Heart (tissue), 3 donors: ENCODE data around the genes OR11H12, OR4K2, OR4K5, OR4K1, OR11H6 and TTC5.

DNA sequence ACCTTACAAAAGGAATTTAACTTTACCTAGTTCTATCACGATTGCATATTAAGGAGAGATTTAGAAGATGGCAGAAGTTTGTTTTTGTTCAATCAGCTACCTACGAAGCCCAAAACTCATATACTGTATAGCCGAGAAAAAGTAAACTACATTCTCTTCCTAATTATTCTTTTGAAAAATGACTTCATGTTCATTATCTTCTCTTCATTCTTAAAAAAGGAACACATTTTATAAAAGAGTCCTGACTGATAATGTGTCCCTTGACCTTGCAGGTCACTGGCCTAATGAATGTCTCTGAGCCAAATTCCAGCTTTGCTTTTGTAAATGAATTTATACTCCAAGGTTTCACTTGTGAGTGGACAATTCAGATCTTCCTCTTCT, at the start of gene OR11H12:
Gene OR11H12, plus strand, starts transcription at position 252 of the 381 bp plus-strand sequence.
- RAMPAGE, long total RNA, 2 experiments: no peak in any of the 2 experiments

DNA sequence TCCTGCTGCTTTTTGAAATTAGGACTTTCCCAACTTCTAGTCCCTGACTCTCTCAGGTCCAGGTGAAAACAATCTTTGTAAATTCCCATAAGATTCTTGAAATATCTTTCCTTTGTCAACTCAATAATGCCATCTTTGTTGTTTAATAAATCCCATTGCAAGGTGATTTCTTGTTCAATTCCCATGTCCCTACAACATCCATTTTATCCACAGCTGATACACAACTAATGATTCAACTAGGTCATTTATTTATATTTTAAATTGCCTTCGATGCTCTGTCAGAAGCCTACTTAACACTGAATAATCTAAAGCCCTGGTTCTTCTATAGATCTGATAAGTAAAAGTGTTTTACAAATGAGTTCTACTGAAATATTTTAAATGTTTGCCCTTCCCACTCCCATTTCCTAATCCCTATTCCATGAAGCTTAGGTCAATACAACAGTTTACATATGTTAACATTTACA, at the start of gene OR4K2:
Gene OR4K2, plus strand, starts transcription at position 186 of the 464 bp plus-strand sequence.
- RAMPAGE, long total RNA, 2 experiments: no peak in any of the 2 experiments

DNA sequence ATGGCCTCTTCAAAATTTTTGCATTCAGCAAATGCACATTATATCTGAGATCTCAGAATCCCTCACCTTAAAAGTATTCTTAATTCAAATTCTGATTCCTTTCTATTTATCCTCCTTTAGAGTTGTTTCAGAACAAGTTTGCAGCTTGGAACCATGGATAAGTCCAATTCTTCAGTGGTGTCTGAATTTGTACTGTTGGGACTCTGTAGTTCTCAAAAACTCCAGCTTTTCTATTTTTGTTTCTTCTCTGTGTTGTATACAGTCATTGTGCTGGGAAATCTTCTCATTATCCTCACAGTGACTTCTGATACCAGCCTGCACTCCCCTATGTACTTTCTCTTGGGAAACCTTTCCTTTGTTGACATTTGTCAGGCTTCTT, at the start of gene OR4K5:
Gene OR4K5, plus strand, starts transcription at position 154 of the 379 bp plus-strand sequence.
- RAMPAGE, long total RNA, 2 experiments: no peak in any of the 2 experiments

DNA sequence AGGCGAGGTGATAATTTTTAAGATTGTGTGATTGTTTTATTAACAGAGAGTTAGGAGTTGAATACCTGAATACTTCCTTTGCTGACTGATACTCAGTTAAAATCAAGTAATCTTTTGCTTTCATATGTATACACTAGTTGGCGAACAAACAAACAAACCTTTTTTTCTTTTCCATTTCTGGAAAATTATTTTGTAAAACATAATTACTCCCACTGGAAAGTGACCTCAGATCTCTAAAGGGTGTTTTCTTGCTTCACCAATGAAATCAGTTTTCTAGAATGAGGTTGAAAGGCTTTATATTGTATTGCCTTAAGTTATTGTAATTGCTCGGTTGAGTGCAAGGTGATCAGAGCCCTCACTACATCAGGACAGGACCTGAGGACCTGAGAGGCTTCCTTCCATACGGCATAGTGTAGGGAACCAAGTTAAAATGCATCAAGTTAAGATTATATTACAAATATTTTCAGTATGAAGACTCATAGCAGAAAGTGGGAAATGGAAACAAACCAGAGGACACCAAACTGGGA, at the start of gene OR4K1:
Gene OR4K1, plus strand, starts transcription at position 341 of the 527 bp plus-strand sequence.
- RAMPAGE, long total RNA, 2 experiments: no peak in any of the 2 experiments

DNA sequence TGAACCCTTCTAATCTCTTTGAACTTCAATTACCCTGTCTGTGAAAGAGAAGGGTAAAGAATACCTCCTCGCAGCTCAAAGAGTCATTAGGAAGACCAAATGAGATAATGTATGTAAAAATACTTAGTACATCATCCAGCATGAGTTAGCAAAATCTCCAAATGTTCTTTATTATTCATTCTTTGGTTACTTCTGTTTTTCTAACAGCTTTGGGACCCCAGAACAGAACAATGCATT, at the start of gene OR11H6:
Gene OR11H6, plus strand, starts transcription at position 162 of the 237 bp plus-strand sequence.
- RAMPAGE, long total RNA, 2 experiments: no peak in any of the 2 experiments

DNA sequence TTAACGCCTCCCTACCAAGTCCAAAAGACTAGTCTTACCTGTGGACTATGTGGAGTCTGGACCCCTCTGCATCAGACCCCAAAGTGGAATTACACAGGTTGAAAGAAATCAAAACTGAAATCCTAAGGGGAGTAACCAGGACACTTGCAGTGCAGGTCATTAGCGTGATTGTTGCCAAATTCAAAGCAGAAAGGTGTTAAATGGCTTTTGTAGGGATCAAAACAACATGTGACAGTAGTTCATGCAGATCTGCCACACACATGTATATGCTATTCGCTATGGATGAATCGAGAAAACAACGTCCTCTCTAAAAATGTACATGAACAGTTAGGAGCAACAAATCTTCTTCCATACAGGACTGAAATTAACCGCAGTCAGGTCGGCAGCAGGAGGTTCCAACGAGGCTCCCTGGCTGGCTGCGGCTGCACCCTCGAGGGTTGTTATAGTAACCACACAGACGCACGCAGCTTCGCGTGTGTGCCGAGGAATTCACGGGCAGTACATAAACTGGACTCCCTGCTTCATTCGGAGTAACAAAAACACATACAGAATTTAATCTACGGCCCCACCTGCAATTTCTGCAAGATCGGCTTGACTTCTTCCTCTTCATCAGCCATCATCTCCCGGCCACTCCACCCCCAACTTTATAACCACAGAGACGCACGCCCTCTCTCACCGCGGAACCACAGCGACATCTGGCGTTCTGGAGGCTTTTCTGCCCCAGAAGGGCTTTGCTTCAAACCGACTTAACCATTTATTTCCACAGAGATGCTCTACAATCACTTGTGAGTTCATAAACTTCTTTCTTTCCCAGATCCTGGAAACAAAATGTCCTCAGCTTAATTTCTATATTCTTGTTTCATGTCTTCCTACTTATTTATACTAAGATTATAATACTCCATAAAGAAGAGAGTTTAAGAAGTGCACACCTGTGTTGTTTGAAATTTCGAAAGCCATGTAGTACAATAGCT, at the start of gene TTC5:
Gene TTC5, minus strand, starts transcription at position 634 of the 971 bp plus-strand sequence.
- RAMPAGE, long total RNA, 2 experiments: start-site peak on the minus strand in 1 of 2 experiments, centred at position 624 of the sequence, 51 reads per replicate

- RAMPAGE, long total RNA, 2 experiments: no peak in any of the 2 experiments
These were observed 7.7 kb upstream of the TTC5 start for GRCh38 chr14:20313272-20314004.

DNA sequence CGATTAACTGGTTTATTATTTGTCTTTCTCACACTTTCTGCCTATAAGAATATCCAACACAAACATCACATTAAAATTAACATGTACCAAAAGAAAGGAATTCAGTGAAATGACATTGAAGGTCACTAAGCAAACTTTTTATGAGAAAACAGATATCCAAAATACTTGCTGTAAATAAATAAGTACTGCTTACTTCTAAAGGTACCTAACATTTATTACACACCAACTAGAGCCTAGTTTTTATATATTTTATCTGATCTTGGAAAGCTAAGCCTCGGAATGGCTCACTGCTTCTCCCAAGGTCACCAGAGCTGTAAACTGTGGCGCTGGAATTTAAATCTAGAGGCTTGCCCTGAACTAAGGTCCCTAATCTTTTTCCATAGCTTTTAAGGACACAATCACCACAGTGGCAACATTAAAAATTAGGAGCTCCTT, 793 bp downstream of the CCNB1IP1 start:
- RAMPAGE, long total RNA, 2 experiments: no peak in any of the 2 experiments

DNA sequence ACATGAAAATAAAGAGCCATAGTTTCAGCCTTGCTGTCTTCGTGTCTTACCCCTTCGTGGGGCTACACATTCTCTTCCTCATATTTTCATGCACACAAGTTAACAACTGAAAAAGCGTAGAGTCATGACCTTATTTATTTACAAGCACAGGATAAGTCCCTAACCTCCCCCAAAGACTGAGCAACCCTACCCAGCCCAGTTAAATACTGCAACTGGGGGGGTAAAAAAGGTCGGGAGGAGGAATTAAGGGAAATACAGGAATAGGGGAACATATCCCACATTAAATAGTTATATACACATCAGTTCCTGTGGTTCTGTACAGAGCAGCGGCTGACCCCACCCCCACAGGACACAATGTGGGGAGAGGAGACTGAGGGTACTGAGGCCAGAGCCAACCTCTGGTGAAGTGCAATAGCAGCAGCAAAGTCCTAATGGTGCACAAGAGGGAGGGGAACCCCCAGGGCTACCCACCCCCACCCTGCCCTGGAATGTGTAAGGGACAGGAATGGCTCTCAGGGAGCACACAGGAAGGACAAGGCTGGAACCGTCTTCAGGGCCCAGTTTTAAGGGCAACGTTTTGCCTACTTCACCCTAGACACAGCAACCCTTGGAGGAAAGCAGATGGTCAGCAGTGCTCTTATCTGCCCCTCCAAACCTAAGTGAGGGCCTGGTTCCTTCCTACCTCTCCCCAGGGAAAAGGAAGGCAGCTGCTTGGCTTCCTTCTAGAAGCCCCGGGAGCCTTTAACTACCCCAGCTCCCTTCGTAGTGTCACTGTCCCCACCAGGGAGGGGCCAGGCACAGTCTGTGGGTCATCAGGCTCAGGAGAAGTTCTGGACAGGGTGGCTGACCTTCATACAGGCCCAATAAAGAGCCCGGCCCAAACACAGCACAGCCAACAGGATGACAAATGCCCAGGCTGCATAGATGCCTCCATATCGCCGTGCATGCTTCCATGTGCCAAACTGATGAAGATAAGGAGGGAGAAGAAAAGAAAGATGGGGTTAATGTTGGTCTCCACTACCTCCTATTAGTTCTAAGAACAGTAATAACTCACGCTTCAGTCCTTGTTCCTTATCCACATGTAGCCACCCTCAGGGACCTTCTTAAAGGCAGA, 3.1 kb downstream of the APEX1 start:
- RAMPAGE, long total RNA, 2 experiments: no peak in any of the 2 experiments

GRCh38 chr14:20498917-20499447, 29.8 kb downstream of the PNP start:
- RAMPAGE, long total RNA, 2 experiments: no peak in any of the 2 experiments

GRCh38 chr14:20559363-20559838, 31.8 kb downstream of the RNASE12 start:
- RAMPAGE, long total RNA, 2 experiments: no peak in any of the 2 experiments

DNA sequence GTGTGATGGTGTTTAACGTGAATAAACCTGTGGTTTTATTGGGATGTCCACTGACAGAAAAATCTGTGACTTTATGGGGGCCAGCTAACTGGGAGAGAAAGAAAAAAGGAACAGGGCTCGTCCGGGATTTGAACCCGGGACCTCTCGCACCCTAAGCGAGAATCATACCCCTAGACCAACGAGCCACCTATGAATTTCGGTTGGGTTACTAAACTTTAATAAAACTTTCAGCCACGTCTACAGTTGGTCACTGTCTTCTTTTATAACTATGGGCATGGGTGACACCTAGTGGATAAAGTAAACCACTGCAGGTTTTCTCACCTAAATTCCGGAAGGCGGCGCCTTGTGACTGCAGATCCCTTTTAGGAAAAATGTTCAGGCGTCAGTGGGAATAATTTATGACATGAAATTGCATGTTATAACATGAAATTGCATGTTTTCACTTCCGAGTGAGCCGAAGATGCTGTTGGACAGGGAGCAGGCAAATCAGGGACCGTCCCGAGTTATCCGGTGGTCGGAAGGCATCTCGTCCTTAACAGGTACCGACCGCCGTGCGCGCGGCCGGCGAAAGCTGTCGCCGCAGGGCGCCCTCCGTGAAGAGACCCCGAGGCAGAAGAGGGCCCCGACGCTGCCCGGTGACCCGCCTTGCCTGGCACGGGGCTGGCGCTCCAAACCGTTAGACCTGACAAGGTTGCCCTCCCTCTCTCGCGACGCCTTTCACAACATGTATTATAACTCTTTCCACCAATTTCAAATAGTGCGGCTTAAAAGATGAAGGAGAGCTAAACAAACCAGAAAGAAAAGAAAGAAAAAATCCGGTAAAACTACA, 18.3 kb upstream of the RNASE12 start:
- RAMPAGE, long total RNA, 2 experiments: no peak in any of the 2 experiments

- RAMPAGE, long total RNA, 2 experiments: no peak in any of the 2 experiments
These were observed 4.3 kb upstream of the RNASE4 start for GRCh38 chr14:20680042-20680418.

DNA sequence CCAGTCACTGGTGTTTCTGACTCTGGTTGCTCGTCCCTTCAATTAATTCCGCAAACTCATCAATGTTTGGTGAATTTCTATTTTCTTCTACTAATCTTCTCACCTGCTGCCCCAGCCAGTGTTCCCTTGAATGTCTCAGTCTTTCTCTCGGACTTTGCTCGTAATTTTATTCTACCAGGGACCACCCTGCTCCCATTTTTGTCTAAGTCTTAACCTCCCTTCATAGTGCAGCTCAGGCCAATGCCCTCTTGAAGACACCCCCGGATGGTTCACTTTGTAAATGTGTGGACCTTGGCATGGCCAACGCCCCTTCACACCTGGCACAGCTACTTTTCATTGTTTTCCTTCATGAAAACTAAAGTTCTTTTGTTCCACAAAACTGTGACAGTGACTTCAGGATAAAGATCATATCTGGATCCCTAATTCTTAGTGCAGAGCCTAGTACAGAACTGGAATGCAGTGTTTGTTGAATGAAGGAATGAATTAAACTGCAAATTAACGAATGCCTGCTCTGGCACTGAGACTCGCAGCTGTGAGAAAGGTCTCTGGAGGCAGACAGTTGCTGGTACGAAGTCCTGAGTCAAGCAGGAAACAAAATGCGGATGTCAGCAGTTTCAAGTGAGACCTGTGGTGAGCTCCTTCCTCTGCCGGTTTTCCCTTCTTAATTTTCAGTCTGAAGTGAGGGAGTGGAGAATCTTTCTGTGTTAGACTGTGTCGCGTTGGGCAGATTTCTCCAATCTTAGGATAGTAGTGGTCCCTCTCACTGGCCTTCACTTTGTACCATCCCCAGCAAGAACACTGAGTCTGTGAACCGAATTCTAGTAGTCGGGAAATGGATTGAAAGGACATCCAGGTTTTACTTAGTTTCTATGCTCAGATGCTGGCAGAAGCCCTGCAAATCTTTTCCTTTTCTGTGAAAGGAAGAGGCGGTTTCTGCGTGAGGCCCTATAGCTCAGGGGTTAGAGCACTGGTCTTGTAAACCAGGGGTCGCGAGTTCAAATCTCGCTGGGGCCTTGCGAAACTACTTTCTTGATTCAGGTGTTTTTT, 3.3 kb upstream of the RNASE4 start:
- RAMPAGE, long total RNA, 2 experiments: no peak in any of the 2 experiments

- RAMPAGE, long total RNA, 2 experiments: no peak in any of the 2 experiments
These were observed 589 bp upstream of the RNASE4 start for GRCh38 chr14:20683891-20684050.

DNA sequence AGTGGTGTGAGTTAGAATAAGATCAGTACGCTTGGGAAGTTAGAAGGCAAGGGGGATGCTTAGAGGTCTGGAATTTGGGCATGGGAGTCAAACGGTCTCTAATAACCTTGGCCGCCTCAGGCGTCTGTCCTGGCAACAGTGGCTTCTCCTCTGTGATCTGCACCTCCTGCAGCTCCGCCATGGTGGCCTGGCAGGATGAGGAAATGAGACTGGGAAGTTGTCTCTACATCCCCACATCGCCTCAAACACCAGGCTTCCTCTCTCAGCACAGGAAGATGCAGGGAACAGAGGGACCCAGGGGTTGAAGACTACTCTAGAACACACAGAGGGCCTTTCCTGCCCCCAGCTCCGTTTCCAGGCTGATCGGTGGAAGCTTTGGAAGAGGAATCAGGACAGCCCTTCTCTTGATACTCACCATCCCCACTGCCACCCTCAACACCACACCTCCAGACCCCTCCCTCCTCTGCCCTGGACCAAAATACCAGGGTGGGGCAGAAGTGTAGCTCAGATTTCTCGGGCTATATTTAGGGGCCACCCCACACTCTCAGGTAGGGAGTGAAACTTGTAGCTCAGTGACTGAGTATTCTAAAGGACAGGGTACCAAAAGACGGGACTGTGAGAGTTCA, 1.6 kb downstream of the NDRG2 start:
- RAMPAGE, long total RNA, 2 experiments: no peak in any of the 2 experiments

GRCh38 chr14:21026743-21027414, 2.0 kb upstream of the NDRG2 start:
- RAMPAGE, long total RNA, 2 experiments: no peak in any of the 2 experiments

- RAMPAGE, long total RNA, 2 experiments: no peak in any of the 2 experiments
These were observed 802 bp downstream of the RNASE7 start for GRCh38 chr14:21042957-21043371.

DNA sequence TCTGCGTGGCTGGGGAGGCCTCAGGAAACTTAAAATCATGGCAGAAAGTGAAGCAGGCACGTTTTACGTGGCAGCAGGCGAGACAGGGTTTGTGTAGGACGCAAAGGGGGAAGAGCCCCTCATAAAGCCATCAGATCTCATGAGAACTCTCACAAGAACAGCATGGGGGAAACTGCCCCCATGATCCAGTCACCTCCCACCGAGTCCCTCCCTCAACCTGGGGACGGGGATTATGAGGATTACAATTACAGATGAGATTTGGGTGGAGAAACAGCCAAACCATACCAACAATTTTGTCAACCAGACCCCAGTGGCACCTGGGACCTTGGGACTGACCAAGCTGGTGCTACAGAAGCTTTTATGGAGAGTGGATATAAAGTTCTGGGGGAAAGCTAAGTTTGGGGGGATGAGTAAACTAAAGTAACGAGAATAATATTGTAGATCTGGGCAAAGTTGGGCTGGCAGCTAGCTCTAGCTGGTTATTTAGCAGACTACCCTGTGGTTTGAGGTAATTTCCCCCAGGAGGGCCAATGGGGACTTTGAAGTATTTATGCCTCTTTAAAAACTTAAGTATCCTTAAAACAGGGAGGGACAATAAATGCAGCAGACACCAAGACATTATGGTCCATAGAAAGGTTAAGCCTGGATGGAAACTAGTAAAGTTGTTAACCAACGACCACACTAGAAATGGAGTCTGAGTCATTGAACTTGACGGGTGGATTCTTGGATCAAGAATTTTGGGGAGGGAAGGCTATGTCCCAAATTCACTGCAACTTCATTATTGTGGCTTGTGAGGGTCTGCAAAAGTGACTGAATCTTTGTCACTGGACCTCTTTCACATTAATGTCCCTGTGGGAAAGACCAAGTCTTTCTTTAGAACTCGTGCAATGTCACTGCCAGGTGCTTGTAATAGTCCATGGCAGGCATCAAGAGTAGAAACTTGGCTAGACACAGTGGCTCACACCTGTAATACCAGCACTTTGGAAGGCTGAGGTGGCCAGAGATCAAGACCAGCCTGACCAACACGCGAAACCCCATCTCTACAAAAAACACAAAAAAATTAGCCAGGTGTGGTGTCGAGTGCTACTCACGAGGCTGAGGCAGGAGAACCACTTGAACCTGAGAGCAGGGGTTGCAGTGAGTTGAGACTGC, 48.4 kb upstream of the OR5AU1 start:
- RAMPAGE, long total RNA, 2 experiments: no peak in any of the 2 experiments

- RAMPAGE, long total RNA, 2 experiments: no peak in any of the 2 experiments
These were observed 12.6 kb downstream of the HNRNPC start for GRCh38 chr14:21256560-21257141.